ENCODE measurements around a stretch of chr7.

- RAMPAGE, long total RNA = no peak
- RRBS = 7% methylated on average over 47 of the region's 117 CpGs
These were observed 276.2 kb downstream of the DNAJB6 start for GRCh38 chr7:157612523-157613805.

GRCh38 chr7:157839266-157840646 is 503.0 kb downstream of the DNAJB6 start:
- RAMPAGE, long total RNA = no peak
- RRBS = no CpG with 5 or more reads among the region's 40 CpGs

- RAMPAGE, long total RNA = no peak
- RRBS = no CpG with 5 or more reads among the region's 22 CpGs
These were observed 509.4 kb downstream of the DNAJB6 start for GRCh38 chr7:157846118-157846788.

DNA sequence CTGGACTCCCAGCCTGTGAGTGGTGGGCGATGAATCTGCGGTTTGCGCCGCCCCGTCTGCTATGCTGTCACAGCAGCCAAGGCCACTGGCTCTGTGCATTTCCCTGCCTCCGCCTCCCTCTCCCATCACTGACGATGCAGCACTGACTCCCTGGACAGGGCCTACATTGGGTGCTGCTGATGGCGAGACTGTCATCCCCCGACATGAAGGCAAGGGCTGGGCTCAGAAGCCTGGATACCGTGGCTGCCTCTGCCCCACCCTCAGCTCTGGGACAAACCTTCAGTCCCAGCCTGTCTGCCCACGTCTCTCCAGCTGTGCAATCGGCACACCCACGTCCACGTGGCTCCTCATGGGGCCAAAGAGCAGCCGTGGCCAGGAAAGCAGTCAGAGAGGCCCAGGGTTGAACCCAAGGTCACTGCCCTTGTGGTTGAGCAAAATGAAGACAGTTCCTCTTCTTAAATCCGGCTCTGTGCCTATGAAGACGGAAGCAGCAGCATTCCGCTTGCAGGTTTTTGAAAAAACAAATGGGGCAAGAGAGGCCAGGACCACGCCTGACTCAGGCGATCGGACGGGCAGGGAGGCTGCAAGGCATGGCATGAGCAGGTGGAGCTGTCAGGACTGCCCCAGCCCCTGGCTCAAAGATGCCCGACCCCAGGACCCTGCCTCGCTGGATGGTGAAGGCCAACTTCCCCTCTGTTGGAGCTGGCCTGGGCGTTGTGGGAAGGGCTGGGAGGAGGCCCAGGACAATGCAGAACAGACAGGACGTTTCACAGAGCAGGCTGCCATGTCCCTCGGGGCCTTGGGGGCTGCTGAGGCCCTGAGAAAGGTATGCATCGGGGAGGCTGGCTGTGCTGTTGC is 517.5 kb downstream of the DNAJB6 start:
- RAMPAGE, long total RNA = no peak
- RRBS = no CpG with 5 or more reads among the region's 28 CpGs

GRCh38 chr7:158015599-158016281 is 571.9 kb downstream of the PTPRN2 start:
- RAMPAGE, long total RNA = no peak
- RRBS = 3% methylated on average over 3 of the region's 24 CpGs

DNA sequence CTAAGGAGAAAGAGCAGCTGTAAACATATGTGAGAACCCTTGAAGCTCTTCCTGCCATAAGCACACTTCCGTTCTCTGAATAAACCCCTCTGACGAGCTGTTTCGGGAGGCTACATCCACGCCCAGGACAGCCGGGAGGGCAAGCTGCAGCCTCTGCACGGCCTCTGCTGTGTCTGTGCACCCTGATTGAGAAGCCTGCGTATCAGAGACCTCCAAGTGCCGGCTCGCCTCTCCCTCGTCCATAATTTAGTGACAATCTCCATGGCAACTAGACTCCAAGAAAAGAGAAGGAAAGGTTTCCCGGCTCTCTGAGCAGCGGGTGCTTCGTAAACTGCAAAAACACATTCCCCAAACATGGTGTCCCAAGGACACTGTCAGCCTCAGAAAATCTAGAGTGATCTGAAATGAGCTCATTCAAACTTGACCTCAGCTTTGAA is 114.3 kb downstream of the PTPRN2 start:
- RAMPAGE, long total RNA = no peak
- RRBS = 1% methylated on average over 7 of the region's 13 CpGs

DNA sequence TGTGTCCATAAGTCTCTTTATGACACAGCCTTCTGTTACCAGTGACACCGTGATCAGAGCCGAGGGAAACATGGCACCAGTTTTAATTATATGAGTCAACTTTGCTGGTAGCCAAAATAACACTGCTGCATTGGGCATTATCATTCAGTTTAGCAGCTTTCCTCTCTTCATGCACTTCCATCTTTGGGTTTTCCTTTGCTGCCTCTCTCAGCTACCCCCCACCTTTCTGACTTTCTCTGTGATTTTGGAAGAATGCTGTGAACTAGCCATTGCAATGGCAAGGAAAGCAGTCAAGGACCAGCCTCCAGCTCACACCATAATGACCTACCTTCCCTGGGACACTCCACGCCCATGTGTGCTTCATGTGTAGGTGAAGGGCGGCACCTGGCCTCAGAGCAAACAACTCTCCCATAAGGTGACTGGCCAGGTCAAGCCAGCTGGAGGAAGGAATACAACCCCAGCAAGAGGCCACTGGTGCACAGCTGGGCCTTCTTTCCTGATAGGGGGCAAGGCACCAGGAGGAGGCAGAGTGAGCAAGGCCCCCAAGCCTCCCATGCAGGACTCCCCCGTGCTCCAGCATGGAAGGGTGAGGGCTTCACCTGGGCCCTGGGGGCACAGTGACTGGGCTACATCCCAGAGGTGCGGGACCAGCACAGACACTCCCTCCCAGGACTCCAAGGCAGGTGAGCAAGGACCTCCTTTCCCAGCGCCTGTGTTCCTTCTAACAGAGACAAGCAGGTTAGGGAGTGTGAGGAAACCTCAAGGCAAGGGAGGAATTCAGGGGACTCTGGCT is 2.0 kb downstream of the PTPRN2 start:
- RAMPAGE, long total RNA = no peak
- RRBS = no CpG with 5 or more reads among the region's 7 CpGs

DNA sequence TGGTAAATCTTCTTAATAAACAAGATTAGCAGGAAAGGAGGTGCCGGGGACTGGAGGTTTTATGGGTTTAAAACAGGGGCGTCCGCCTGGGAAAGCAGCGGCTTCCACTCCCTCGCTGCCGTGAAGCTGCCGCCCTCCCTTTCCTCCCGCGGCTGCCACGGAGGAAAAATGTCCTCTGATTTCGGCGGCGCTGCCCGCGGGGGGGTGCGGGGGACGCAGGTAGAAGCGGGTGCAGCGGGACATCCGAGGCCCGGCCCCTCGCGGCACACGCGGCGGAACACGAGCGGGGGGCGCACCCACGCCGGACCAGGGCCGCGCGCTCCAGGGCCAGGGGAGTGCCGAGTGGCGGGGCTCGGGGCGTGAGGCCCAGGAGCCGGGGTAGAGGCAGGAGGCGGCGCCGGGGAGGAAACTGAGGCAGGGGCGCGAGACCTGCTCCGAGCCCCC is 1.0 kb downstream of the PTPRN2 start:
- RAMPAGE, long total RNA = no peak
- RRBS = 3% methylated on average over 21 of the region's 45 CpGs

DNA sequence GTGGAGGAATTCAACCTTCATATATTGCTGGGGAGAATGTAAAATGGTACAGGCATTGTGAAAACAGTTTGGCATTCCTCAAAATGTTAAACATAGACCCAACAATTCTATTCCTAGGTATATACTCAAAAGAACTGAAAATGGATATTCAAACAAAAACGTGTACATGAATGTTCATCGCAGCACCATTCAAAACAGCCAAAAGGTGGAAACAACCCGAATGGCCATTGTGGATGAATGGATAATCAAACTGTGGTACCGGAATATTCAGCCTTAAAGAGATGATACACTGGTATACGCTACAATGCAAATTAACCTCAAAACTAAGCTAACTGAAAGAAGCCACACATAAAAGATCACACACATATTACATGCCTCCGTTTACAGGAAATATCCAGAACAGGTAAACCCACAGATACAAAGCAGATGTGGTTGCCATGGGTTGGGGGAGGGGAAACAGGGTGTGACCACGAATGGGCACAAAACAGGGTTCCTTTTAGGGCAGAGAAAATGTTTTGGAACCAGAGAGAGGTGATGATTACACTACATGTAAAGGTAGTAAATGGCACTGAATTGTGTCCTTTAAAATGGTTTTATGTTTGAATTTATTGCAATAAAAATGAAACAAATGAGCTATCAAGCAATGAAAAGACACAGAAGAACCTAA is 16.7 kb downstream of the ESYT2 start:
- RAMPAGE, long total RNA = no peak
- RRBS = no CpG with 5 or more reads among the region's 7 CpGs

- RAMPAGE, long total RNA = no peak
- RRBS = no CpG with 5 or more reads among the region's 4 CpGs
These were observed 16.2 kb downstream of the ESYT2 start for GRCh38 chr7:158813143-158813489.

GRCh38 chr7:158814320-158815119 is 14.8 kb downstream of the ESYT2 start:
- RAMPAGE, long total RNA = no peak
- RRBS = no CpG with 5 or more reads among the region's 14 CpGs

- RAMPAGE, long total RNA = no peak
- RRBS = no CpG with 5 or more reads among the region's 3 CpGs
These were observed 11.8 kb downstream of the ESYT2 start for GRCh38 chr7:158817327-158818037.

- RAMPAGE, long total RNA = no peak
- RRBS = 97% methylated on average over 7 of the region's 24 CpGs
These were observed 14.8 kb downstream of the DYNC2I1 start for GRCh38 chr7:158871015-158871625.

DNA sequence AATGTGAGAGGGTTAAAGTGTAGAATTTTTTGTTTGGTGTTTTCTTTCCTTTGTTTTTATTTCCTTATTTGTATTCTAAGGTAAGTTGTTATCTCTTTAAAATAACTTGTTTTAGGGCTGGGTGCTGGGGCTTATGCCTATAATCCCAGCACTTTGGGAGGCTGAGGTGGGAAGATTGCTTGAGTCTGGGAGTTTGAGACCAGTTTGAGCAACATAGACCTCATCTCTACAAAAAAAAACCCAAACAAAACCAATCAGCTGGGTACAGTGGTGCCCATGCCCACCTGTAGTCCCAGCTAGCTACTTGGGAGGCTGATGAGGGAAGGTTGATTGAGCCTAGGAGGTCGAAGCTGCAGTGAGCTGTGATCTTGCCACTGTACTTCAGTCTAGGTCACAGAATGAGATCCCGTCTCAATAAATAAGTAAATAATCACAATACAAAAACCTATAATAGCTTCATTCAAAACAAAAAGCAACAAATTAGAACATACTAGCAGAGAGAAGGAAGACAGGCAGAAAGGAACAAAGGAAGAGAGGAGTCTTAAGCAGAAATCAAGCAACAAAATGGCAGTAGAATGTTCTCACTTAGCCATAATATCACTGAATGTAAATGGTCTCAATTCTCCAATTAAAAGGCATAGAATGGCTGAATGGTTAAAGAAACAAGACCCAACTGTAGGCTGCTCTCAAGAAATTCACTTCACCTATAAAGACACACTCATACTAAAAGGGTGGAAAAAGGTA is 82.8 kb downstream of the DYNC2I1 start:
- RAMPAGE, long total RNA = no peak
- RRBS = no CpG with 5 or more reads among the region's 2 CpGs

GRCh38 chr7:159031335-159031691 is 113.4 kb downstream of the VIPR2 start:
- RAMPAGE, long total RNA = no peak
- RRBS = 16% methylated on average over 9 of the region's 22 CpGs

GRCh38 chr7:159061473-159062072 is 83.1 kb downstream of the VIPR2 start:
- RAMPAGE, long total RNA = no peak
- RRBS = 6% methylated on average over 11 of the region's 36 CpGs

DNA sequence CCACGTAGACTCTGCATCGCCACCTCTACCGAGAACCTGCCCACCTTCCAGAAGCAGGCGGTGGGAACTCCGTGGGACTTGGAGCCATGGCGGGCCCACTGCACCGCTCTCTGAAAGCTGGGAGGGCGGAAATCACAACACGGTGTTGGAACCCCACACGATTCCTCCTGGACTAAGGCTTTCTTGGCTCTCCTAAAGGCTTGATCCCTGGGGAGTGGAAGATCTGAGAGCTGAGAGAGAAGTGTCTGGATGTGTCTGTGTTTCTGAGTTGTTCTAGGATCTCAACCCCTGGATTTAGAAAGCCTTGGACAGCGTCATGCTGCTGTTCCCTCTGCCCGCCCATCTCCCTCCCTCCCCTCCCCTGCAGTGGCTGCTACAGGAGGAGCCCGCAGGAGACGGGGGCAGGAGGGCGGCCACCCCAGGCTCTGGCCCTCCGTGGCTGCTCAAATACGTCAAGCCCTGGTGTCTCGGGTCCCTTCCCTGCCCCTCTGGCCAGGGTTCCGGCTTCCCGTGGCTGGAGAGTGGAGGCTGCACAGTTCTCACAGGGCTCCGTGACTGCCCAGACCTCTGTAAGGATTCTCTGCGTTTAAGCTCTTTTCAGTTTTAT is 79.6 kb downstream of the VIPR2 start:
- RAMPAGE, long total RNA = no peak
- RRBS = no CpG with 5 or more reads among the region's 22 CpGs

- RAMPAGE, long total RNA = no peak
- RRBS = no CpG with 5 or more reads among the region's 10 CpGs
These were observed 49.7 kb downstream of the VIPR2 start for GRCh38 chr7:159094875-159095496.

DNA sequence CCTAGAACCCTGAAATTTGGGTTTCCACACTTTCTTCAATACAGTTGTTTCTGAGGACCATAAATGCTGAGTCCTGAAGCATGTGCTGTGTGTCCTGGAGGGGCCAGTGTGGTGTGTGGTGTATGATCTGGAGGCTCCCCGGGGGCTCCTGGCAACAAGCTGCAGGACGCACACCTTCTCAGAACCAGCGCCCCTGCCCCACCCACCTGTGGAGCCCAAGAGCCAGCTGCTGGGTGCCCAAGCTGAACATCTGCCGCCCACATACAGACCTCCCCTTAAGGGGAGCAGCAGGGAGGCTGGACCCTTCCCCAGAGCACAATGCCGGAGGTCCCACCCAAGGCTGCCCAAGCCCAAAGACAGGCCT is 48.8 kb downstream of the VIPR2 start:
- RAMPAGE, long total RNA = no peak
- RRBS = 90% methylated on average over 1 of the region's 5 CpGs

DNA sequence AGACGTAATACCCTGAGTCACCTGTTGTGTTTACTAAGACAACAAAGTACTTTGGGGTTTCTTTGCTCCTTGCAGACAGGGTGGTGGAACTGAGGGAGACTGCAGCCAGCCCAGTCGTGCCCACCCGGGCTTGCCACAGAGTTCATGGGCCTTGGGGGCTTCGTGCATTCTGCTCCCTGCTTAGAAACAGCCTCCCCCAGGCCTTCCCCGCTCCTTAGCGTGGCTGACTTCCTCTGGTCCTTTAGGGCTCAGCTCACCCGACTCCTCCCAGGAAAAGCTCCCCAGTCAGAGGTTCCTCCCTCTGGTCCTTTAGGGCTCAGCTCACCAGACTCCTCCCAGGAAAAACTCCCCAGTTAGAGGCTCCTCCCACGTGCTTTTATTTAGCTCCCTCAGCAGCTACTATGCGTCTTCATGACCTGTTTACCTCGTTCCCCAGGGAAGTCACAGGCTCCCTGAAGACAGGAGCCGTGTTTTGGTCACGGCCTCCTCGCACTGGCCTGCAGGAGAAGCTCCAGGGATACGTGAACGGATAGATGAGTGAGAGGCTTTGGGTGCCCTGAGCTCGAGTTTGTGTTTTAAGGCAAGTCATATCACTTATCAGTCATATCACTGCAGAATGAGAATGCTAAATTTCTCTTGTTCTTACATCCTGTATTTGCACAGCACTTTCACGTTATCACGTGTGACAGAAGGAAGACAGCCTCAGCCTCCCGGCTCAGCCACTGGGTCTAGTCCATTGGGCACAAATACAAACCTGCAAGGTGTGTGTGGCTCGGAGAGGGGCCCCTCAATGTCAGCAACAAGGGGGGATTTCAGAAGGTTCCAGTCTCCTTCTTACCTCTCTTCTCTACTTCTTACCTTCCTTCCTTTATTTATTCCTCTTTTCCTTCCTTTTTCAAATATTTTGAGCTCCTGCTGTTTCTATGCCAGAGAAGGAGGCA is 52.7 kb upstream of the VIPR2 start:
- RAMPAGE, long total RNA = no peak
- RRBS = no CpG with 5 or more reads among the region's 20 CpGs

Data from epithelial cell of alveolus of lung (primary cell).